GM23338 (cell line): Measurements from ENCODE around the gene ZBTB16.

GRCh38 chr11:113384575-113385074 lies 3.0 kb upstream of the ANKK1 start:
- PRO-cap, result no peak
- RAMPAGE, long total RNA, result no peak

- PRO-cap, result no peak
- RAMPAGE, long total RNA, result no peak
Measured at GRCh38 chr11:113894564-113895051, 10.0 kb upstream of the HTR3B start.

DNA sequence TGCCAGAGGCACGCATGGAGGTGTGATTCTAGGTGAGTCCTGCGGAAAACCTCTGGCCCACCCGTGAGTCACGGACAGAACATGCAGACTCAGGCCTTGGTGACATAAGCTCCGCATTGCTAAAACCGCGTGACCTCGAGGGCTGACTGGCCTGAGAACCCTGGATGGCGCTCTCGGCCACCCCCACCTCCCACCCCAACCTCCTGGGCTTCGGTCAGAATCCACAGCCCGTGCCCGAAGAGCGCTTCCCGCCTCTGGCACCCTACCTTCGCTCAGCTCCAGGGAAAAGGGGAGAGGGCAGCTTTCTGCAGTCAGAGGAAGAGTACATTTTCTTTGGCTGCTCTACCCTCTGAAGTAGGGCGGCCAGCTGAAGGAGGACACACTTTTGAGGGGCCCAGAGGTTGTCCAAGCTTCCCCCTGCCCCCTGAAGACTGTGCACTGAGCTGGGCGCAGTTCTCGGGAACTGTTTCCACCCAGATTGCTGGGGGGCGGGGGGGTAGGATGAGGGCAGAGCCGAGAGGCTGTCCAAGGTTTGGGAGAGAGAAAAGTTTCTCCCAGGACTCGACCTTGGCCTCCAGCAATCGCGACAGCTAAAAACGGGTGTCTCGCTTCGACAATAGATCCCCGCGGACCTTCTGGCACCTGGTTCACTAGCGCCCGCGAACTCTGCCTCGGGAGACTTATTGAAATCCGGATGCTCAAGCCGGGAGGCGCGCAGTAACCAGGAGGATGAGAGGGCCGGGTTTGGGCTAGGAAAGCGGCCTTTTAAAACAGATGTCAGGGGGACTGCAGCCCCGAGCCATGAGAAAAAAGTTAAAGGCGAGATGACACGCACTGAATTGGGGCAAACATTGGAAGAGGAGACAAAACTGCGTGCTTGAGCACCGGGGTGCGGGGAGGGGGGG lies 929 bp upstream of the ZBTB16 start:
- PRO-cap, result no peak
- RAMPAGE, long total RNA, result no peak

- PRO-cap, result bidirectional peak, plus-strand start at chr11:114059714, minus-strand start at chr11:114059416
- RAMPAGE, long total RNA, result no peak
Measured at GRCh38 chr11:114059288-114060089, at the start of gene ZBTB16. Gene ZBTB16 (plus strand): TSS chr11:114059711.

- PRO-cap, result no peak
- RAMPAGE, long total RNA, result no peak
Measured at GRCh38 chr11:114116689-114117247, 57.3 kb downstream of the ZBTB16 start.

- PRO-cap, result no peak
- RAMPAGE, long total RNA, result no peak
Measured at GRCh38 chr11:114147108-114147935, 87.8 kb downstream of the ZBTB16 start.

DNA sequence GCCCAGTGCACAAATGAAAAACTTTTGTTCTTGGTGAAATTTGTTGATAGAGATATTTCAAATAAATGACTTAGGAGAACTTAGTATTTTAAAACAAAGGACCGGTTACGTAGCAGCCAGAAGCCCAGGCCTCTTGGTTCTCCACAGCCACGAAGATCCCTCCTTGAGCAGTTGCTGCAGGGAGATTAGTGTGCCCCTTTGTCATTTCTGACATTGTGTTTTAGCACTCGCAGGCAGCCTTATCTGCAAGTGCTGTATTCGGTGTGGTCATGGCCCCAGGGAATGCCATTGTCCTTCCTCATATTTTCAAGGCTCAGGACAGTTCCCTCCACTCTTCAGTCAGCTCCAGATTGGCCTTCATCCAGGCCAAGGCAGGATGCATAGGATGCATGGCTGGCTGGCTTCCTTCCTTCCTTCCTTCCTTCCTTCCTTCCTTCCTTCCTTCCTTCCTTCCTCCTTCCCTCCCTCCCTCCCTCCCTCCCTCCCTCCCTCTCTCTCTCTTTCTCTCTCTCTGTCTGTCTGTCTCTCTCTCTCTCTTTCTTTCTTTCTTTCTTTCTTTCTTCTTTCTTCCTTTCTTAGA lies 88.5 kb downstream of the ZBTB16 start:
- PRO-cap, result no peak
- RAMPAGE, long total RNA, result no peak

- PRO-cap, result no peak
- RAMPAGE, long total RNA, result no peak
Measured at GRCh38 chr11:114162711-114163840, 103.6 kb downstream of the ZBTB16 start.

- PRO-cap, result no peak
- RAMPAGE, long total RNA, result no peak
Measured at GRCh38 chr11:114166703-114167507, 107.4 kb downstream of the ZBTB16 start.

- PRO-cap, result no peak
- RAMPAGE, long total RNA, result no peak
Measured at GRCh38 chr11:114168624-114169224, 109.2 kb downstream of the ZBTB16 start.

DNA sequence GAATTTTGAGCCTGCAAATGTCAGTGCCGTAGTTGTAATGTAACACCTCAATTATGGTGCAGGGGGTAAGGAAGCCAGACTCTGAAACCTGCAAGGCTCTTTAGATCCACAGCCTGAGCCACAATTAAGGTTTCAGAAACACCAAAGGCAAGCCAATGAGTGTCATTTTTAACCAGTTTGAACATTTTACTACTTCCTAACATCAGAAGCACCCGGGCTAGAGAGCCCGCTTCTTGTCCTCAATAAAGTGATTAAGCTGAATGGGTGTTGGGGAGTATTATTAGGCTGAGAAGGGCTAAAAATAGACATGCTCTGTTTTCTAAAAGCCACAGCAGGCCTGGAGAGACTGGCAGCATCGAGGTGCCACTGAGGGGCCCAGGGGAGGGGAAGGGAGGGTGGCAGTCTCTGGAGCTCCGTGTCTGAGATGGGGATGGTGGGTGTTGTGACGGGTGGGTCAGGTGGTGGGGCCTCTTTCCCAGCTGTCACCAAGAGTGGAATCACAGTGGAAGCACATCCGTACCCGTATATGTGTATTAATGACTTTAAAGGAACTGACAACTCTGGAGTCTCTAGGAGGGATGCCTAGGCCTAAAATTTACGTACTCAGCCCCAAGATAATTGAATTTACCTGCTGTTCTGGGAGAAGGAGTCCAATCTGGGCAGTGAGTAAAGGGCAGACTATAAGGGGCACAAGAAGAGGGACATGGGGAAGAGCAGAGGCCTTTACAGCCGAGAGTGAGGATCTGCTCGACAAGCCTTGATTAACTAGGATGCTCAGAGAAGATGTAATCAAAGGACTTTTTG lies 113.7 kb downstream of the ZBTB16 start:
- PRO-cap, result no peak
- RAMPAGE, long total RNA, result no peak

GRCh38 chr11:114173772-114174484 lies 114.4 kb downstream of the ZBTB16 start:
- PRO-cap, result no peak
- RAMPAGE, long total RNA, result no peak

- PRO-cap, result no peak
- RAMPAGE, long total RNA, result no peak
Measured at GRCh38 chr11:114224247-114224786, 71.9 kb upstream of the NNMT start.

DNA sequence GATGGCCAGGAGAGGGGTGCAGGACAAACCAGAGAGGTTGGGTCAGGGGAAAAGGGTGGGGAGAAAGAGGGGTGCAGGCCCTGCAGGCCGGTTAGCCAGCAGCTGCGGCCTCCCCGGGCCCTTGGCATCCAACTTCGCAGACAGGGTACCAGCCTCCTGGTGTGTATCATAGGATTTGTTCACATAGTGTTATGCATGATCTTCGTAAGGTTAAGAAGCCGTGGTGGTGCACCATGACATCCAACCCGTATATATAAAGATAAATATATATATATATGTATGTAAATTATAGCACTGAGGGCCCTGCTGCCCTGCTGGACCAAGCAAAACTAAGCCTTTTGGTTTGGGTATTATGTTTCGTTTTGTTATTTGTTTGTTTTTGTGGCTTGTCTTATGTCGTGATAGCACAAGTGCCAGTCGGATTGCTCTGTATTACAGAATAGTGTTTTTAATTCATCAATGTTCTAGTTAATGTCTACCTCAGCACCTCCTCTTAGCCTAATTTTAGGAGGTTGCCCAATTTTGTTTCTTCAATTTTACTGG lies 41.3 kb upstream of the NNMT start:
- PRO-cap, result no peak
- RAMPAGE, long total RNA, result no peak

DNA sequence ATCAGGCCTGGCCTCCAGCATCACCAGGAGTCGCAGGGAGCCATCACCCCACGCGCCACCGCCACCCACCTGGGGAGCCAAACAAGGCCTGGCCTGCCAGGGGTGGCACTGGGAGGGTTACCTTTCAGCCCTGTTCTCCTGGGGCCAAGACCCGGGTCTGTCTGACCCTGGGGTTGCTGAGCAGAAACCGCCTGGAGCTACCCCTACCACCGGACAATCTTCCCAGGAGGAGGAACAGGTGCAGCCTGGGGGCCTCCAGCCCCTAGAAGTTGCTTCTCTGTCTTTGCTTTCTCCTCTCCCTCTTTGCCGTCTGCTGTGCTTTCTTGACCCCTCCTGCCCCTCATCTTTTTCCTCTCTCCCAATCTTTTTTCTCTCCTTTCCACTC lies 39.2 kb upstream of the NNMT start:
- PRO-cap, result no peak
- RAMPAGE, long total RNA, result no peak

- PRO-cap, result no peak
- RAMPAGE, long total RNA, result no peak
Measured at GRCh38 chr11:114263639-114264265, 32.4 kb upstream of the NNMT start.

GRCh38 chr11:114270853-114271328 lies 25.3 kb upstream of the NNMT start:
- PRO-cap, result no peak
- RAMPAGE, long total RNA, result no peak

DNA sequence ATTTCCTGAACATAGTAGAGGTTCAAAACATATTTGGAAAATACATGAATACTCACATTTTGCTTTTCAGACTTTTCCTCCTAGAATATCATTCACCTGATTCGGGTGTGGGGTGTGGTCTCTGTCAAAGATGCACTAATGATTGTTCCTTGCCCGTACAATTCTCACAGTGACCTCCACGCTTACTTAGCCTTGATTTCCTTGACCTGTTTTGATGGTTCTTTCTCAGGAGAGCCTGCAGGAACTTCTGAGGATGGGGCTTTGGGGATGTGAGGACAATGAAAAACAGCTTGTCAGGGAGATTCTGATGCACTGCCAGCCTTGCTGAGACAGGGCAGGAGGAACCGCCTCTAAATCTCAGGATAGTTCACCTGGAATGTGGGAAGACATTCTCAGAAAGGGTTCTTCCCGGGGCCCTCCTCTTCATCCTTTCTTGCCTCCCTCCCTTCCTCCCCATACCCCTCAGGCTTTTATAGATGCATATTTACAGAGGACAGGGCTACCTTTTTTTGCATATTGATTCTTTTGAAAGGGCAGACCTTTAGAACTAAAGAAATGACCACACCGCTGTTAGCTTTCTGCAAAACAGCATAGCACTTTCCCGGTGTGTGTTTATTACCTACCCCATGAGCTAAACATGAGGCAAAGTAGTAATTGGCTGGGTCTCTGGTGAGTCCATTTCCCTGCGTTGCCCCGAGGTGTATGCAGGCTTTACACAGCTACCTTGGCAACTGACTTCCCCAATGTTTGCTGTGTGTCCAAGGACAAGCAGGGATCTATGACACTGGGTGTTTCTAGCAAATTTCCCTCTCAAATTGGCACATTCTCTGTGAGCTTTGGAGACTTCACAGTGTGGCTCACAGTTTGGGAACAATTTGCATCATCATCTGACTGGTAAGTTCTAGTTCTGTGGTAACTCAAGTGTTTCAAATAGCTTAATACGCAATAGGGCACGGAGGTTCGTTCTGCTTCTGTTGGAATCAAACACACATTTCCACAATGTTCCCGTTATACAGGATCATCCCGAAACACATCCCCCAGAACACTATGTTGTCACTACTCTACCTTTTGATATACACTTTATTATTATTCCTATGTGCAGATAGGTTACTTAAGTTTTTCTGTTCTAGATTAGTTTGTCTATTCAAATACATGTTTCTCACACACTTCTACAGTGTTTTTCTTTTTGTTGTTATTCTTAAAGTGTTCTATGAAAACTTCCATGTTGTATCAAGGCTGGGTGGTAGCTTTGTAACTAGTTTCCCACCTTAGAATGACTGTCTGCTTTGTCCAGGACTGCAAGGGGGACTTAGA lies 12.3 kb downstream of the NNMT start:
- PRO-cap, result no peak
- RAMPAGE, long total RNA, result no peak

- PRO-cap, result no peak
- RAMPAGE, long total RNA, result no peak
Measured at GRCh38 chr11:114313031-114313669, 17.0 kb downstream of the NNMT start.

GRCh38 chr11:114313764-114314269 lies 17.6 kb downstream of the NNMT start:
- PRO-cap, result no peak
- RAMPAGE, long total RNA, result no peak